Bronchial epithelial cell (primary cell): ENCODE data around the genes SPIN3 and NLRP2B.

- RRBS, 2 experiments = no CpG with 5 or more reads among the region's 38 CpGs
Measured at GRCh38 chrX:53081642-53082276, 408 bp upstream of the TSPYL2 start.

DNA sequence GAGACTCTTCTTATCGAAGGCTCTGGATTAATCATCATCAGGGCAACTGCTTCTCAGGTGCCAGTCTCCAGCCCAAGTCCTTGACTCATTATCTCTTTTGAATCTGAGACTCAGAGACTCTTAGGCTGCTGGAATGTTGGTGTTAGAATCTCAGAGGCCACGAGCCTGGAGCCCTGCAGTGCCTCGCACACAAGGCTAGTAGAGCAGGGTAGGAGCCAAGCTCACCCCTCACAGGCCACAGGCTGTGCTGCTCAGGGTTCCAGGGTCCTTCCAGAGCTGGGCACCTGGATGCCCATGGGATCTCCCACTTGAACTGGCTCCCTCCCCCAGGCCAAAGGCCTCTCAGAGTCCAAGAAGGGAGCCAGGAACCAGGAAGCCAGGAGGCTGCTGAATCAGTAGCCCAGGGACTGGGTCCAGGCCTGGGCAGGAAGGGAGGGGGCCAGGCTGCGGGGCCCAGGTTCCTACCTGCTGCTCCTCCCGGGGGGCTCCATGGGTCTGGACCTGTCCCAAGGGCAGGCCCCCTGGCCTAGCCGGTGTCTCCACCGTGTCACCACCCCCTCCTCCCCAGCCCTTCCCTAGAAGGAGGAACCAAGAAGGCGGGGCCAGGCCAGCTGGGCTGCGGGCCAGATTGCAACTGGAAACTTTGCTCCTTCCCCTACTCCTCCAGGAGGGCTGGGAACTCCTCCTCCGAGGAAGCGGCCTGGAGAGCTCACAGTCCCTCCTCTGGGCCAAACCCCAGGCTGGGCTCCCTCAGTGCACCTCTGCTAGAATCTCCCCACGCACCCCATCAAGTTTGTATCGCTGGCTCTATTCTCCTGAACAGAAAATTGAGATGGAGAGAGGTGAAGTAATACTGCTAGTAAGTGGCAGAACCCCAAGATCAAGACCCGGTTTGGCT, 39.9 kb downstream of the IQSEC2 start:
- RRBS, 2 experiments = 2 to 7% methylated on average over 2 of the region's 14 CpGs

DNA sequence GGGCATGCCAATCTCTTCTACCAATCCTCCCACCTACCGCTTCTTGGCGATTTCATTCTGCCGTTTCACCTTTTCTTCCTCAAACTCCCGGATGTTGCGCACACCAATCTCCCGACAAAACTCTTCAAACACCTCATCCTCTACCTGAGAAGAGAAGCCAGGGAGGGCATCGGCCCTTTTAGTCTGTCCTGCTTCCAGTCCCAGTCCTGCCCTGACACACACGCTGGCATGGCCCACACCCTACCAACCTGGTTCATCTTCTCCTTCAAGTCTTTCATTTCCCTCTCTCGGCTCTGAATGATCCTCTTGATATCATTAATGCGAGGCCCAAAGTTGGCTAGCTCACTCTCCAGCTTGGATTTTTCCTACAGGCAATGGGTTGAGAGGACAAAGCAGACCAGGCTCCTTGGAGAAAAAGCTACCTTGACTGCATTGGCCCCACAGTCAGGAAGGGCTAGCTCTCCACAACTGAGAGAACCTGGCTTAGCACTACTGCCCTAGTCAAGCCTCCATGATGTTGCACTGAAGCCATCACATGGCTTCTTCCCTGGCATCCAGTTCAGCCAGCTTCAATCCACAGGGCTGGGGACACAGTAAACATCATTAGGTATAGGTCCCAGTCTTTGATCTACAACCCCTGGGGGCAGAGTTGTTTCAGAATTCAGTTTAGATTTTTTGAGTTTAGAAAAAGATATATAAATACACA, 18.8 kb downstream of the SMC1A start:
- RRBS, 2 experiments = no CpG with 5 or more reads among the region's 10 CpGs

- RRBS, 2 experiments = no CpG with 5 or more reads among the region's 5 CpGs
Measured at GRCh38 chrX:53531673-53532171, 97.6 kb upstream of the HSD17B10 start.

GRCh38 chrX:53603108-53603673, 83.3 kb downstream of the HUWE1 start:
- RRBS, 2 experiments = no CpG with 5 or more reads among the region's 7 CpGs

- RRBS, 2 experiments = no CpG with 5 or more reads among the region's 5 CpGs
Measured at GRCh38 chrX:53713798-53714409, 27.4 kb upstream of the HUWE1 start.

- RRBS, 2 experiments = no CpG with 5 or more reads among the region's 3 CpGs
Measured at GRCh38 chrX:53745346-53745579, 58.7 kb upstream of the HUWE1 start.

DNA sequence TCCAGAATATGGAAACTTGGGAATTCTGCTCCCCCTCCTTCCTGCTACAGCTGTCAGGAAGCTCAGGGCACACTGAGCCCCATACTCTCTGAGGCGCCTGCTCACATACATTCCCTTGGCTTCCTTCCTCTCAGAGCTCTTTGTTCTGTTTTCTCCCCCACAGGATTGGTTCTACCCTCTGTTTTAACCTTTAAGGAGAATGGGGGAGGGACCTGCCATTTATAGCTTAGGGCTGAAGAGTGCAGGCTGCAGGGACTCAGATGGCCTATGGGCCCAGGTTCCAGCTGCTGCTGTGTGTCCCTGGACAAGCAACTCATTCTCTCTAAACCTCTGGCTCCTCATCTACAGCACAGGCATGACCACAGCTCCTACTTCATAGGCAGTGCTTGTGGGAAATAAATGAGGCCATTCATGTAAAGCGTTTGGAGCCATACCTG, 70.7 kb upstream of the HUWE1 start:
- RRBS, 2 experiments = no CpG with 5 or more reads among the region's 2 CpGs

DNA sequence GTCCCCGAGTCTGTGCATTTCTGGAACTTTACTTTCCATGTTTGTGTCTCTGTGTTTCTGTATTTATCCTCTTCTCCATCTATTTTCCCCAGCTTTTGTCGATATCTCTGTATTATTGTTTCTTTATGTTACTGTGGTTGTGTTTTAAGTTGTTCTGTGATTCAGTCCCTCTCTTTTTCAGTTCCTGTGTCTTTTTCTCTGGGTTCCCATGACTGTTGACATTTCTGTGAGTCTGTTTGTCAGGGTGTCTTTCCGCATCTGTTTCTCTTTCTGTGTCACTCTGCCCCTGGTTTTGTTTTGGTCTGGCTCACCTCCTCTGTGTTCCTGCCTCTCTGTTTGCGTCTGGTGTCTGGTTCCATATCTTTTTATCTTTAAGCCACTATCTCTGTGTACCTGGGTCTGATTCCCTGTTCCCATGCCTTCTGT, 50.5 kb downstream of the ITIH6 start:
- RRBS, 2 experiments = no CpG with 5 or more reads among the region's 4 CpGs

- RRBS, 2 experiments = 97% methylated on average over 6 of the region's 33 CpGs; no CpG with 5 or more reads in 1 of the 2 experiments
Measured at GRCh38 chrX:56767213-56767772, 38.2 kb downstream of the NBDY start.

GRCh38 chrX:56995027-56996359, at the start of gene SPIN3:
Gene SPIN3 (minus strand): TSS chrX:56995541.
- RRBS, 2 experiments = 0 to 43% methylated on average over 6 of the region's 54 CpGs

DNA sequence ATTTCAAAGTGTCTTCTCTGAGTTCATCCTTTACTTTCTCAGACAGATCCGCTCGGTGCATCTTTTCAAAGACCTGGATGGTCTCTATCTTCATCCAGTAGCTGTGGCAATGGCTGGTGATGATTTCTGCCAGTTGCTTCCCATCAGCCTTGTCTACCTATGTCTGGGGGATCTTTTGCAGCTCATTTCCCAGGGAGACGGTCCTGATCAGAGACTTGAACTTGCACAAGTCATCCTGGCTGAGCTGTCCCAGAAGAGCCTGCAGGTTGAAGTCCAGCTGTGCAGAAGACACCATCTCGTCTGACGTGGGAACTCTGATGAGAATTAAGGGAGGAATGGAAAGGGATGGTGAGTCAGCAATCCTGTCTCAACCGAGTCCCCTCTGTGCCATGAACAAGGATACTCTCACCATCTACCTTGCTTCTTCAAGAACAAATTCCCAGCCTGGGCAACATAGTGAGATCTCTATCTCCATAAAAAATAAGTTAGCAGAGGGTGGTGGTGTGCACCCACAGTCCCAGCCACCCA, at the start of gene NLRP2B:
Gene NLRP2B (minus strand): TSS at position 295 of the 528 bp plus-strand sequence.
- RRBS, 2 experiments = no CpG with 5 or more reads among the region's 6 CpGs

- RRBS, 2 experiments = no CpG with 5 or more reads among the region's 2 CpGs
Measured at GRCh38 chrX:63506676-63507122, 155.6 kb upstream of the SPIN4 start.

- RRBS, 2 experiments = no CpG with 5 or more reads among the region's 1 CpG
Measured at GRCh38 chrX:63555655-63556299, 204.6 kb upstream of the SPIN4 start.

- RRBS, 2 experiments = no CpG with 5 or more reads among the region's 6 CpGs
Measured at GRCh38 chrX:63657705-63658188, 127.3 kb downstream of the ARHGEF9 start.

- RRBS, 2 experiments = no CpG with 5 or more reads among the region's 8 CpGs
Measured at GRCh38 chrX:64192009-64192826, 13.3 kb downstream of the AMER1 start.

GRCh38 chrX:65514503-65515028, 20.0 kb downstream of the LAS1L start:
- RRBS, 2 experiments = no CpG with 5 or more reads among the region's 7 CpGs

DNA sequence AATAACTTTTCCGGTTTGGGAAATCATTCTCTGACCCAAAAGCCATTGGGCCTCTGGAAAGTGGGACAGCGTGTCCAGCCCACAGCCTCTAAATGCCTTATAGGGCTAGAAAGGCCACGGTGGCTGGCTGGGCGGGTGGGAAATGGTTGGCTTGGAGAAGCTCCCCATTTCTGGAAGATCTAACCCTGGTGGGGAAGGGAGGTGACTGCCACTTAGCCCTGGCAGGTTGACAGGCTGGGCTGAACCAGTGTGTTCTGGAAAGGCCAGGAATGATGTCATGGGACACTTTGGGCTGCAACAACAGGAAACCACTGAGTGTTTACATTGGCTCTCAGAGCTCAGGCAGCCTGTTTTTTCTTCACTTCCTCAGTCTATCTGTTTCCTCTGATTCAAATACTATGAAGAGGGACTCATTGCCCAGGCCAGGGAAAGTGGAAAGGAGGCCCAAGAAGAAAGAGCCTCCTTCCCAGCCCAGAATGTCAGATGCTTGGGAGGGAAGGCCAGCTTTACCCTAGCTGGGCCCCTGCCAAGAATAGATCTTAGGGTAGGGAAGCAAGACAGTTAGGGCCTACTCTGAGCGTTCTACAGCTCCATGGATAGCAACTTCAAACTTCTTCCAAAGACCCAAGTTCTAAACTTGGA, 65.9 kb upstream of the MSN start:
- RRBS, 2 experiments = no CpG with 5 or more reads among the region's 5 CpGs

DNA sequence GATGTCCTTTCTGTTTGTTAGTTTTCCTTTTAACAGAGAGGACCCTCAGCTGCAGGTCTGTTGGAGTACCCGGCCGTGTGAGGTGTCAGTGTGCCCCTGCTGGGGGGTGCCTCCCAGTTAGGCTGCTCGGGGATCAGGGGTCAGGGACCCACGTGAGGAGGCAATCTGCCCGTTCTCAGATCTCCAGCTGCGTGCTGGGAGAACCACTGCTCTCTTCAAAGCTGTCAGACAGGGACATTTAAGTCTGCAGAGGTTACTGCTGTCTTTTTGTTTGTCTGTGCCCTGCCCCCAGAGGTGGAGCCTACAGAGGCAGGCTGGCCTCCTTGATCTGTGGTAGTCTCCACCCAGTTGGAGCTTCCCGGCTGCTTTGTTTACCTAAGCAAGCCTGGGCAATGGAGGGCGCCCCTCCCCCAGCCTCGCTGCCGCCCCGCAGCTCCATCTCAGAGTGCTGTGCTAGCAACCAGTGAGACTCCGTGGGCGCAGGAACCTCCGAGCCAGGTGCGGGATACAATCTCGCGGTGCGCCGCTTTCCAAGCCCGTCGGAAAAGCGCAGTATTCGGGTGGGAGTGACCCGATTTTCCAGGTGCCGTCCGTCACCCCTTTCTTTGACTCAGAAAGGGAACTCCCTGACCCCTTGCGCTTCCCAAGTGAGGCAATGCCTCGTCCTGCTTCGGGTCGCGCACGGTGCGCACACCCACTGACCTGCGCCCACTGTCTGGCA, 47.4 kb upstream of the MSN start:
- RRBS, 2 experiments = no CpG with 5 or more reads among the region's 34 CpGs

- RRBS, 2 experiments = no CpG with 5 or more reads among the region's 3 CpGs
Measured at GRCh38 chrX:65635174-65635756, 32.2 kb upstream of the MSN start.